ENCODE data around the genes TXNIP and HJV.

DNA sequence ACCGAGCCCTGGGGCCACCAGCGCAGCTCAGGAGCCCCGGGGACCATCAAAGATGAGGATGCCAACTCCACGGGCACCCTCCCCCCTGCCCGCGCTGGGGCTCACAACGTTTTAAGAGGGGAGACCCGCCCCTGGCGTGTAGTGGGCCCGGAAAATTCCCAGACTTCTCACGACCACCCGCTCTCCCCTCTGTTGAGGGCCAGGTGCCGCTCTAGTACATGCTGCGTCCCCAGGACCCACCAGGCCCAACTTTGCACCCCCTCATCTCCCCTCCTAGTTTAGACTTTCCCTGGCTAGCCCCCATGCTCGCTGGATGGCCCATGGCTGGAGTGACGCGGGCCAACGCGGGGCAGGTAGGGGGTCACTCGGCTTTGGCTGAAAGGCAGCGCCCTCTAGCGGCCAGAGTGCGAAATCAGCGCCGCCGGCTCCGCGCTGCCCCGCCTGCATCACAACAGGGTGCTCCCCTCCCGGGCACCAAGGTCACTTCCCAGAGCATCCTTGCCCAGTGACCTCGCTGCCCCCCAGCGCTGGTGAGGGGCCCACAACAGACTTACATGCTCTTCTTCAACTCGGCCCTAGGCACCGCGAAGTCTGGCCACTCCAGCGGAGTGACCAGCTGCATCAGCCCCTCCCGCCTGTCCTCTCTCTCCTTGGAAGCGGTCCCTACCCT is 1.8 kb downstream of the CD160 start:
- PRO-cap, result no peak
CAGE:
- cytosol, long polyA plus RNA, result no peak
- long polyA plus RNA, result no peak
- nucleus, long polyA plus RNA, result no peak

DNA sequence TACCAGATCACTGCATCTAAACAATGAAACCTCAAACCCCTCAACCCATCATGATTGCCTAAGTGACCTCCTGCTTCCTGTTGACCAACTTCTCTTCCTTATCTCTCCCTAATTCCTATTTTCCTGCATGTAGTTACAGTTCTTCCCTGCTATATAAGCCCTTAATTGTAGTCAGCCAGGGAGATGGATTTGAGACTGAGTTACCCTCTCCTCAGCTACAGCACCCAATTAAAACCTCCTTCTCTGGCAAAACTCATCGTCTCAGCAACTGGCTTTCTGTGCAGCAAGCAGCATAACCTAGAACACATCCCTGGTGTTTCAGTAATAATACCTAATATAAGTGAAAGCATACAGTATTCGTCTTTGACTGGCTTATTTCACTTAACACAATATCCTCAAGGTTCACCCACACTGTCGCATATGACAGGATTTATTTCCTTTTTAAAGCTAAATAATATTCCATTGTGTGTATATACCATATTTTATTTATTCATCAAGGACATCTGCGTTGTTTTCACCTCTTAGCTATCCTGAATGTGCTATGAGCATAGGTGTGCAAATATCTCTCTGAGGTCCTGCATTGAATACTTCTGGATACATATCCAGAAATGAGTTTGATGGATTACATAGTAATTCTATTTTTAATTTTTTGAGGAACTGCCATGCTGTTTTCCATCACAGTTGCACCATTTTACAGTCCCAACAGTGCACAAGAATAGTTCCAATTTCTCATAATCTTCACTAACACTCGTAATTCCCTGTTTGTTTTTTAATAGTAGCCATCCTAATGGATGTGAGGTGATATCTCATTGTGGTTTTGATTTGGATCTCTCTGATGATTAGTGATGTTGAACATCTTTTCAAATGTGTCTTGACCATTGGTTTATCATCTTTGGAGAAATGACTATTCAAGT is 26.6 kb downstream of the RNF115 start:
- PRO-cap, result no peak
CAGE:
- cytosol, long polyA plus RNA, result no peak
- long polyA plus RNA, result no peak
- nucleus, long polyA plus RNA, result start-site peak on the minus strand centred at position 248 of the sequence, 86 bp wide, 7 and 9 reads in 2 replicates

GRCh38 chr1:145891711-145892769 is 6.4 kb upstream of the ANKRD35 start:
- PRO-cap, result no peak
CAGE:
- cytosol, long polyA plus RNA, result no peak
- long polyA plus RNA, result no peak
- nucleus, long polyA plus RNA, result no peak

DNA sequence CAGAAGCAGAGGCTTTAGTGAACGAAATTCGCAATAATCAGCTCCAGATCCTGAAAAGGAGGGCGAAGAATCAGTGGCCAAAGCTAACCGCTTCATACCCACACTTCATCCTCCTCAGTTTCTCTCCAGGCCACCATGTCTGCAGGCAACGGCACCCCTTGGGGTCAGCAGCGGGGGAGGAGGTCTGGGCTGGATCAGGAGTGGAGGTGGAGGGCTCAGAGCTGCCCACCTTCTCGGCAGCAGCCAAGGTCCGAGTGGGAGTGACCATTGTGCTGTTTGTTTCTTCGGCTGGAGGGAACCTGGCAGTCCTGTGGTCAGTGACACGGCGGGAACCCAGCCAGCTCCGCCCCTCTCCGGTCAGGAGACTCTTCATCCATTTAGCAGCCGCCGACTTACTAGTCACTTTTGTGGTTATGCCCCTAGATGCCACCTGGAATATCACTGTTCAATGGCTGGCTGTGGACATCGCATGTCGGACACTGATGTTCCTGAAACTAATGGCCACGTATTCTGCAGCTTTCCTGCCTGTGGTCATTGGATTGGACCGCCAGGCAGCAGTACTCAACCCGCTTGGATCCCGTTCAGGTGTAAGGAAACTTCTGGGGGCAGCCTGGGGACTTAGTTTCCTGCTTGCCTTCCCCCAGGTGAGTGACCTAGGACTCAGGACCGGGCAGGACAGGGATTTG is 883 bp upstream of the PEX11B start:
- PRO-cap, result no peak
CAGE:
- cytosol, long polyA plus RNA, result no peak
- long polyA plus RNA, result no peak
- nucleus, long polyA plus RNA, result no peak

DNA sequence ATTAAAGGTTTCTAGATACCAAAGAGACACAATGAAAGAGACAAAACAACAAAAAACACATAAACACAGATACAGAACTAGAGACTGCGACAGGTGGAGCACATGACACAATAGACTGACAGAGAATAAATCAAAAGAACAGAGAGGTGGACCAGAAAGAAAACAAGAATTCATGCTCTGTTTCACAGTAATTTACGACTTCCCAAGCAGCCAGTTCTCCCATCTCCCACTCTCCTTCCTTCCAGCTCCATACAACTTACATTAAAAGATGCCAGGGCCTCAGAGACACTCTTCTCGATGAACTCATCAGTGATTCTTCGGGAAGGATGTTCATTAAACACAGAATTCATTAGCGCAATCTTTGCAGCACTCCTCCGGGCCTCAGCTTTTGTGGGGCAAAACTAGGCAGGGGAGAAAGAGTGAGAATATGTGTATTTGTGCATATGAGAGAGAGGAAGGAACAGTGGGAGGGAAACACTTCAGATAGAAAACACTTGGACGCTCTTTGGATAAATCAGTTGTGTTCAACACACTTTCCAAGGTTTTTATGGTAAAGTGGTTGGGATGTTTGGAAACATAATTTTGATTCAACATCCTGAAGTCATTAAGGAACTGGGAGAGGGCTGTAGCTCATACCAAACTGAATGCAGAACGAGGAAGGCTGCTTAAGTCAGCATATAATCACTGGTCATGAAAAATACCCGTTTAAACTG is 15.2 kb downstream of the LIX1L start:
- PRO-cap, result no peak
CAGE:
- cytosol, long polyA plus RNA, result no peak
- long polyA plus RNA, result no peak
- nucleus, long polyA plus RNA, result no peak

DNA sequence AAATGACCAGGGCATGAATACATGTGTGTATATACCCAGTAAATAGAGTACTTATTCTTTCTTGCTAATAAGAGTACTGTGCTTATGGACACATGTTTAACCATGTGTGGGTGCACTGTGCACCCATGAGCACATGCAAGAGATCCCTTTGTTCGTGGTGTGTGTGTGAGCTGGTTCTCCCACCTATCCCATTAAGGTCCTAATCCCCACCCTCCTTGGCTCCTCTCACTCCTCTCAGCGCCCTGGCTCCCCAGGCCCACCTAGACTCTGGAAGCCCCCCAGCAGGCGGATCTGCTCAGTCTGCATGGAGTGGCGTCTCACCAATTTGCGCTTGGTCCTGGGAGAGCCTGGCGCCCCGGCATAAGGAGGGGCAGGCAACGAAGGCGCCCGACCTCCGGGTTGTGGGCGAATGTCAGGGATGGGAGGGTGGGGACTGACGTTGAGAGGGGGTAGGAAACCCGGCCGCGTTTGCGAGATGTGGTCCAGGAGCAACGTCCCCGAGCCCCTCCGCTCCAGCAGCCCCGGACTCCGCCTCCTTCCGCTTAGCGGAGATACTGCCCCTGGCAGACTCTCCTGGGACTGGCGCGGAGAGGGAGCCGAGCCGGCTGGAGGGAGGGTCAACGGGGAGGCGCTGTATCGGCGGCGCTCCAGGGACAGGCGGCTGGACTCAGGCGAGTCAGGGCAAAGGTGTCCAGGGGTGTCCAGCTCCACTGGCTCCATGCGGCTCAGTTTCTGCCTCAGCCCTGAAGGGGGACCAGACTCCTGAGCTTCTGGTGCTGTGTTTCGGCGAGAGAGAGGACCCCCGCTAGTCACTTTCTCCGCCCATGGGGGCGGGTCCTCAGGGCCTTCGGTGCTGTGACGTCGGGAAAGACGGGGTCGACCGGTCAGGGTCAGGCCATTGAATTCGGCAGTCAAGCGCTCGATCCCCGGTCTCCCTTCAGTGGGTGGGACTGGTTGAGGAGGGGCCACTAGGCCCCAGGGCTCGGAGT is 2.5 kb upstream of the LIX1L start:
- PRO-cap, result no peak
CAGE:
- cytosol, long polyA plus RNA, result no peak
- long polyA plus RNA, result no peak
- nucleus, long polyA plus RNA, result no peak

- PRO-cap, result no peak
CAGE:
- cytosol, long polyA plus RNA, result no peak
- long polyA plus RNA, result no peak
- nucleus, long polyA plus RNA, result no peak
These were observed 3.3 kb downstream of the ANKRD34A start for GRCh38 chr1:145961024-145961586.

GRCh38 chr1:145990292-145990741 is 6.1 kb downstream of the TXNIP start:
- PRO-cap, result no peak
CAGE:
- cytosol, long polyA plus RNA, result no peak
- long polyA plus RNA, result no peak
- nucleus, long polyA plus RNA, result no peak

DNA sequence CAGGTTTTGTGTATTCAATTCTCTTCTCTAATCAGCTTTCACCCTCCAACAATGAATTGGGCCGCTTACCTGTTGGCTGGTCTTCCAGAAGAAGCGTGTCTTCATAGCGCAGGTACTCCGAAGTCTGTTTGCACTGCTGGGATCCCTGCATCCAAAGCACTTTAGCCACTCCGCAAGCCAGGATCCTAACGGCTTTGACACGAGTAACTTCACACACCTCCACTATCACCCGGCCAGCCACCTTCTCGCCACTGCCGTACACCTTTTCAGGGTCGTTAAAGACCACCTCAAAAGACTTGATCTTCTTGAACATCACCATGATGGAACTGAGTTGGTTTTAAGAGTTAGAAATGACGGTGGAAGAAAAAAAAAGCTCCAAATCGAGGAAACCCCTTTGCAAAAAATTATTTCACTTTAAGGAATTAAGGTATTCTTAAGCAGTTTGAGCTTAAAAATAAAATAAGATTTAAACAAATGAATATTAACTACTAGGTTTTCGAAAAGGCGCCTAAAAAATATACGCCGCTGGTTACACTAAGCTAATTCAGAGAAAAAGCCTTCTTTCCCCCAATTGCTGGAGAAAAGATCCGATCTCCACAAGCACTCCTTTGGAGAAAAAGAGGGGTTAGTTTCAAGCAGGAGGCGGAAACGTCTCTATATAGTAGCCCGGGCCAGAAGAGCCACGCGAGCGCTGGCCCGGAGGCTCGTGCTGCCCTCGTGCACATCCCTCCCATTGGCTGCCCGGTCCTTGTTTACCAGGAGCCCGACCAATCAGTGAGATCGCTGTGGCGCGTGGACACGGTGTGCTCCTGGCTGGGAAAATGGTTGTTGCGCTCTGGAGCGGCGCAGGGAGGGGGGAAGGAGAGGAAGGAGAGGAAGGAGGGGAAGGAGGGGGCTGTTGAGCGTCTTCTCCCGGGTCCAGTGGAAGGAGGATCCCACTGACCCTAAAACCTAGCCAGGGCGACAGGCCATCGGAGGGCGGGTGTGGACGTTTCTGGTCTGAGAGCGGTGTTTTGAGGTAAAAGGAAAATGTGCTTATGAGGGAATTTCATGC is at the start of gene TXNIP:
TXNIP (minus strand) TSS at position 632 of the 1,054 bp plus-strand sequence.
- PRO-cap, result bidirectional peak, plus-strand start at position 824 of the sequence, minus-strand start at position 632 of the sequence
CAGE:
- cytosol, long polyA plus RNA, result no peak
- long polyA plus RNA, result no peak
- nucleus, long polyA plus RNA, result no peak

DNA sequence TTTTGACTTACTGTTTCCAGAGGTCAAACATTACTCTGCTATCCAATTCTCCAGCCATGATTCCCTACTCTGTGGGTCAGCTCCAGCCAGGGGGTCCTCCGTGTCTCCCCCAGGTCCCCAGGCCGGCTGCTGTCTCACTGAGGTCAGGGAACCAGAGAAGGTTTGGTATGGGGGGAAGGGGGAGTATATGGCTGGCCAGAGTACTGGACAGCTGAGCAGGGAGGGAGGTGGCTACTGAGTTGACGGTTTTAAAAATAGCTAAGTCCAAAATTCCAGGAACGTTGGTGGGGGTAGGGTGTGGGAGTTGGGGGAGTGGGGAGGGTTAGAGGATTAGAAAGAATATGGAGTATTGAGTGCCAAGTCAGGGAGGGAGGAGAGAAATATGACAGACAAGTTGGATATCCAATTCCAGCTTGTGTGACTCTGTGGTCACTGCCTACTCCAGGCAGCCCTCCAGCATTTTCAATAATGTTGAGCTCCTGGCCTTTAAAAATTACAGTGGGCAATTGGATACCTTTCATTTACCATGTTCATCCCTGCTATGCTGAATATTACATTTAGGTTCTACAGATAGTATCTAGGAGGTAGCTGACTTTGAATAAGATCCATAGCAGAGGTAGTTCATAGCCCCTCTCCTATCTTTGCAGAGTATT is at the start of gene HJV:
HJV (minus strand) TSS at position 160 of the 653 bp plus-strand sequence.
- PRO-cap, result no peak
CAGE:
- cytosol, long polyA plus RNA, result no peak
- long polyA plus RNA, result no peak
- nucleus, long polyA plus RNA, result no peak

- PRO-cap, result no peak
CAGE:
- cytosol, long polyA plus RNA, result no peak
- long polyA plus RNA, result no peak
- nucleus, long polyA plus RNA, result no peak
These were observed 27.9 kb upstream of the HJV start for GRCh38 chr1:146049347-146049918.

DNA sequence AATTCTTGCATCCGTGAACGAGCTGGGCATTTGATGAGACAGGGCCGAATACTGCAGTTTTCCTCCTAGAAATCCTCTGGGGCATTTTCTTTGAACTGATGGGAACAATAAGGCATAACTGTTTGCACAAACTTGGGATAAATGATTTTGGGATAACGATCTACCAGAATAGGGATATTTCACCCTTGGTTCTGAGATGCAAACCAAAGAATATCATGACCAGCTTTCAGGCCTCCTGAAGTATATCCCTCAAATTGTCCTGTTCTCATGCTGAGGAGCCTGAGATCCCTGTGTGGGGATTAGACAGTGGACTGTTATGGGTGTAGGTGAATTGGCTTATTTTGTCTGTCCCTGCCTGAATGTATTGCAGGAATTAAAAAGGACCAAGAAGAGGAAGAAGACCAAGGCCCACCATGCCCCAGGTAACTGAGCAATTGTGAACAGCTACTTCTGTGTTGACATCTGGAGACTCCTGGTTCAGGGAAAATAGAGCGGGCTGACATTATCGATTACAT is 48.8 kb downstream of the NBPF12 start:
- PRO-cap, result no peak
CAGE:
- cytosol, long polyA plus RNA, result no peak
- long polyA plus RNA, result no peak
- nucleus, long polyA plus RNA, result no peak

GRCh38 chr1:148125707-148126137 is 26.4 kb downstream of the NBPF11 start:
- PRO-cap, result no peak
CAGE:
- cytosol, long polyA plus RNA, result no peak
- long polyA plus RNA, result no peak
- nucleus, long polyA plus RNA, result no peak

DNA sequence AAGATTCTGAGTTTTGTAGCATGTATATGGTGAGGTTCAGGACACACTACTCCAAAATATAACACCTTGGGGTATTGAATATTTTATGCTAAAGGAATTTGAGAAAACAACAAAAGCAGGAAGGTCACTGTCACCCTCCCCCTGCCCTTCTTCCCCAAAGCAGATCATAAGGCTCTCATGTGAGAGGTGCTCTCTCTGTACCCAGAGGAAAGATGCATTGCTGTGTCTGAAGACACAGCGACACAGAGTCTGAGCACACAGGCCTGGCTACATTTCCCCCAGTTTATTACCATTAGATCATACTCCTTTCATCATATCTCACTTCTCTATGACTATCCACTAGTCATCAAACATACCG is 127.2 kb downstream of the PPIAL4G start:
- PRO-cap, result no peak
CAGE:
- cytosol, long polyA plus RNA, result no peak
- long polyA plus RNA, result no peak
- nucleus, long polyA plus RNA, result no peak

DNA sequence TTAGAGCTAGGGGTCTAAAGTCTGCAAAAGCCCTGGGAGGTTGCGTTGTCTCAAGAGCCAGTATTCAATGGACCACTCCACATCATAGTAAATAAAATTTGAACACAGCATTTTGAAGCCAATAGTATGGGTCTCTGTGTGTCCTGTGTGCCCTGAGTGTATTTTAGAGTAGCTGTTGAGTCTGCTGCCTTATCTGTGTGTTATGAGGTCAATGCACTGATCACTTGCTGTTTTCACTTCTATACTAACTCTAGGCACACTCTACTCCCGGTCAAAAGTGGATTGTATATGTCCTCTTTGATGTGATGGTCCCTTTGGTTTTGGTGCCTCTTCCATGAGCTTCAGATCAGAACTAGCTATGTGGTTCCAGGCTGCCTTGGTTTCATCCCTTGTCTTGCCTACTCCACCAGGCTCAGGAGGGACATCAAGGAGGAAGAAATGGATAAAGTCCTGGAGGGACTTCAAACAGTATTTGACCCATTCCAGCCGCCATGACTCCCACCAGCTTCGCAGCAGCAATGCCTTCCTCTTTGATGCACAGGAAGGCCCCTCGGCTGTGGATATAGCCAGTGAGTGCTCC is 57.9 kb downstream of the PPIAL4G start:
- PRO-cap, result no peak
CAGE:
- cytosol, long polyA plus RNA, result no peak
- long polyA plus RNA, result no peak
- nucleus, long polyA plus RNA, result no peak

DNA sequence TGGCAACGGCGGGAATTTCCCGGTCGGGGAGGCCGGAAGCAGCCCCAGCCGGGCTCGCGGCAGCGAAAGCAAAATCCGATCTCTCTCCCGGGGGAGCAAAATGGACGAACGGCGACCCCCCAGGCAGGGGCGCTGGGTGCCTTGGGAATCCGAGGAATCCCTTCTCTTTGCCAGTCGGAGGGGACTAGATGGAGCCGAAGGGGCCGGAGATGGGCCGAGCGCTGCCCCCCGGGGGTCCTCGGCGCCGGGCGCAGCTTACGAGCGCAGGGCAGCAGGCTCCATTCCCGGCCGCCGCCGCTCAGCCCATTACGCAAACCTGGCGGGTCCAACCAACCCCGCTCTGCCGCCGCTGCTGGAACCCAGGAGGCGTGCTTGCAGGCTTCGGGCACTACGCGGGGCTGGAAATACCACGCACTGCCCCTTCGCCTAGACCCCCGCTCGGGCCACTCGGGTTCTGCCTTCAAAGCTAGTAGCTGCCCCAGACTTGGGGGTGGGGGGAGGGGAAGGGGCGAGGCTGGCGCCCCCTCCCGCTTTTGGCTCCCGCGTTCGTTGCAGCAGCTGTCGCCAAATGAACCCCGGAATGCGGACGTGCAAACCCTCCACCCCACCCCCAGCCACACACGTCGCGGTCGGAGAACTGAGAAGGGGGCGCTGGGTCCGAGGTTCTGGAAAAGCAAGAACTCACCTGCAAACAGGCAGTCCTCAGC is 24.0 kb downstream of the PPIAL4G start:
- PRO-cap, result unidirectional peak, plus-strand start at position 119 of the sequence
CAGE:
- cytosol, long polyA plus RNA, result no peak
- long polyA plus RNA, result no peak
- nucleus, long polyA plus RNA, result no peak

GRCh38 chr1:148529096-148529783 is 46.1 kb upstream of the PPIAL4G start:
- PRO-cap, result no peak
CAGE:
- cytosol, long polyA plus RNA, result no peak
- long polyA plus RNA, result no peak
- nucleus, long polyA plus RNA, result no peak

DNA sequence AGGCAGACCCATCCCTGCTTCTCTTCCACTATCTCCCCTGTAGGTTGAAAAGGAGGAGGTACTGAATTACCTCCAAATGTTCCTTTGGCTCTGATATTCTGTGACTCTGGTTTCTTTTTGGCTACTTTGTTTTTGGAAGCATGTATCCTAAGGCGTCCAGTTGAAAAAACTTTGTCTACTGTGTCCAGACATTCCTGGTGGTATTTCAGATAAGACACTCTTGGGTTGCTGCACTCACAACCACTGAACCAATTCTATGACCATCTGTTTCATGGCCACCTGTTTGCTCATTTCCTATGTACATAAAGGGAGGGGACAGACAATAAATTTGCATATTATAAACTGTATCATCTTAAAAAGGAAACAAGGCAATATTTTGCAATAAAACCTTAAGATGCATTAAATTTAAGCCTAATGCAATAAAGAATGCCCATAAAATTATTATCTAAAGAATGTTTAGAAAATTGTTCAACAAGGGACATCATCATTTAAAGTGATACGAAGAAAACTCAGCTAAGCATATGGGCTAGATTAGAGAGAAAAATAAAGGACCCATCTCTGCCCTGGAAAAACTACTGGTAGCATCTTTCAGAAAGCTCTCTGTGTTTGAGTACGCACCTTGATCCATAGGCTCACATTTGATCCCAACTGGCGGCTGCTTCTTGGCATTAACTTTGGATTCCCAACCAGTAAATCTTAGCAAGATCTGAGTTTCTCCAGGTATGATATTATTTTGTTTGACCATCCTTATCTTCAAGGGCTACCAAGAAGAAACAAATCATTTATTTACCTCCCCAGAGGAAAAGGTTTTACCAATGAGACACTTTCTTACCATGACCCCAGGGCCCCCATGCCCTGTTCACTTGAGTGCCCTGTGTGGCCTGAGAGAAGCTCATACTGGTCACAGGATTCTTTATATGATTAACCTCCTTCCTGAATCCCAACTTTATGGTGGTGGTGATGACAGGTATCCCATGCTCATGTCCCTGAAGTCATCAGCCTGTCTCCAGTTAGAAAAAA is 12.9 kb downstream of the NBPF9 start:
- PRO-cap, result no peak
CAGE:
- cytosol, long polyA plus RNA, result no peak
- long polyA plus RNA, result no peak
- nucleus, long polyA plus RNA, result no peak

- PRO-cap, result no peak
CAGE:
- cytosol, long polyA plus RNA, result no peak
- long polyA plus RNA, result no peak
- nucleus, long polyA plus RNA, result no peak
These were observed 63.1 kb downstream of the PPIAL4C start for GRCh38 chr1:149646354-149647556.

- PRO-cap, result no peak
CAGE:
- cytosol, long polyA plus RNA, result no peak
- long polyA plus RNA, result no peak
- nucleus, long polyA plus RNA, result no peak
These were observed 1.1 kb downstream of the H2BC18 start for GRCh38 chr1:149810616-149811937.

All from A549 (cell line).